ENCODE data around the gene RBM11.

- RRBS: no CpG with 5 or more reads among the region's 90 CpGs
Observed at GRCh38 chr21:6110845-6111361, 4410.5 kb upstream of the TPTE start.

DNA sequence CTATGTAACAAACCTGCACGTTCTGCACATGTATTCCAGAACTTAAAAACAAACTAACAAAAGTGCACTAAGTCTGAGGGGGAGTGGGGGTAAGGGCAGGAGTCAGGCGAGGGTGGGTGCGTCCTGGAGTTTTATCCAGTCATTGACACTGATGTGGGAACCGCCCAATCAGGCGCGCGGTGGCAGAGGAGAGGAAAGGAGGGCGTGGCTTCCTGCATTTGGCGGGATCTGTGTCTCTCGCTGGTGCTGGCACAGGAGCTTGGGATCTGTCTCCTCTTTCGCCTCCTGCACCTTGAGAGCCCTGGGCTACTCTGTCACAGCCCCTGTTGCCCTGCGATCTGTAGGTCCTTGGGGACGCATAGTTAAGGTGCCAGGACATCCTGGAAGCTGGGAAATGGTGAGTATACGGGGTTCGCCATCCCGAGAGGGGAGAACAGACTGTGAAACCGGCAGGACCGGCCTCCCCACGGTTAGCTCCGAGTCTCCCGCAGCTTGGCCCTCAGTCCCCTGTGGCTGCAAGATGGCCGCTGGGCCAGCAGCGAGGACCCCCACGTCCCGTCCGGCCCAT lies 4203.1 kb upstream of the TPTE start:
- RRBS: no CpG with 5 or more reads among the region's 26 CpGs

GRCh38 chr21:8990068-8991044 lies 1531.0 kb upstream of the TPTE start:
- RRBS: 85% methylated on average over 3 of the region's 21 CpGs

- RRBS: no CpG with 5 or more reads among the region's 44 CpGs
Observed at GRCh38 chr21:9839055-9839847, 682.1 kb upstream of the TPTE start.

GRCh38 chr21:10342338-10342796 lies 179.0 kb upstream of the TPTE start:
- RRBS: no CpG with 5 or more reads among the region's 37 CpGs

DNA sequence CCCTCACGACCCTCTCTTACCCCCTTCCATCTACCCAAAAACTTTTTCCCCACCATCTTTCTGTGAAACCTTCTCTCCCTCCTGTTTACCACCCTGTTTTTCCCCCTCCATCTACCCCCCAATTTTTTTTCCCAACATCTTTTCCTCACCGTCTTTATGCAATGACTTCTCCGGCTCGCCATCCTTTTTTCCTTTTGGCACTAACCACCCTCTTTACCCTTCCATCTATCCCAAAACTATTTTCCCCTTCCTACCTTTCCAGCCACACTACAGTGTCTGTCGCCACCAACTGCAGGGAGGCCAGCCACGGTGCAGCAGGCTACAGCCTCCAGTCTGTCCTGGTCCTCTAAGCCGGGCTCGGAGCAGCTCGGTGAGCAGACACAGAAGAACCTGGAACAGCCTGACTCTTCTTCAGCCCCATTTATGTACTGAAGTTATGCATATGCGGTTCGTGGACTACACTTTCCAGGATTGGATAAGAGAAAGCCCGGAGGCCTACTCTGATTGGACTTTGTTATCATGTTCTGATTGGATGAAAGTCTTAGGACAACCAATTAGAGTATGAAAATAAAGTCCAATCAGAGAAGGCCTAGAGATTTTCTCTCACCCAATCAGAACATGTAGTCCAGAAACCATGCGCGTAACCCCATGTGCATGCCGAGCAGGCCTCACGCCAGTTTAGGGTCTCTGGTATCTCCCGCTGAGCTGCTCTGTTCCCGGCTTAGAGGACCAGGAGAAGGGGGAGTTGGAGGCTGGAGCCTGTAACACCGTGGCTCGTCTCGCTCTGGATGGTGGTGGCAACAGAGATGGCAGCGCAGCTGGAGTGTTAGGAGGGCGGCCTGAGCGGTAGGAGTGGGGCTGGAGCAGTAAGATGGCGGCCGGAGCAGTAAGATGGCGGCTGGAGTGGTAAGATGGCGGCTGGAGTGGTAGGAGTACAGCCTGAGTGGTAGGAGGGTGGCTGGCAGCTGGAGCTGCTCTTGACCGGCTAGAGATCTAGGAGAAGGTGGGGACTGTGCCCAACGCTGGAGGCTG lies 108.2 kb upstream of the TPTE start:
- RRBS: 87% methylated on average over 2 of the region's 30 CpGs

- RRBS: 99% methylated on average over 5 of the region's 28 CpGs
Observed at GRCh38 chr21:14070345-14070816, 140.4 kb downstream of the LIPI start.

GRCh38 chr21:14215787-14216608 lies at the start of gene RBM11:
RBM11 (plus strand) TSS chr21:14216157.
- RRBS: under 1% methylated on average over 10 of the region's 54 CpGs

- RRBS: no CpG with 5 or more reads among the region's 1 CpG
Observed at GRCh38 chr21:14453346-14453702, 70.4 kb upstream of the HSPA13 start.

DNA sequence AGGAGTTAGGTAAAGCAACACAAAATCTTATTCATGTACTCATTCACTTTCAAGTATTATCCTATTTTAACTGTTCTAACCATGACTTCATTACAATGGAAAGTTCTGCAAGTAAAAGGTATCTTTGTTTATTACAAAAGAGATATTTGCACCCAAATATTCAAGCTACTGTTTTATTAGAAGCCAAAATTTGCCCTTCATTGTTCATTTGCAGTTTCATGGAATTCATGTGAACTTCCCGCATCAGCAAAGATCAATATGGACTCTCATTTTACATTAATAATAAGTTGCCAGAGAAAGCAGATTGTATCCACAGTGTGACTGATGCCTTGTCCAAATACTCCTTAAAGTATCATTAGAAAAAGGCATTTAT lies 60.0 kb downstream of the SAMSN1 start:
- RRBS: no CpG with 5 or more reads among the region's 1 CpG

DNA sequence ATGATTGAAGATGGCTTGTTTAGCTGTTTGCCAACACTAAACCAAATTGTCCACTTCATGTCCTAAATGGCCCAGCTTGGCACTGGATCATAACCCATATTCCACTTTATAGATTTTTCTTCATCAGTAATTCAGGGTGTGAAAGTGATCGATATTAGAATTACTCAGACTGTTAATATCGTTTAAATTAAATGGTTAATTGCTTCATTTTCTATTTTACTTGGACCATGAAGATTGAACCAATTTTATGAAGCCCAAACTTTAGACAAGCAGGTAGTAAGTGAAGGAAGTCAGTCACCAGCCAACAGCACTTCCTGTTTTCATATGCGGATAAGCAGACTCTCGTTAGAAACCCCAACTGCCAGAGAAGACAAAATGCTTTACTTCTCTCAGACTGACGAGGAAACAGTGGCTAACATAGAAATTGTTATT lies 129.5 kb upstream of the SAMSN1 start:
- RRBS: no CpG with 5 or more reads among the region's 5 CpGs

DNA sequence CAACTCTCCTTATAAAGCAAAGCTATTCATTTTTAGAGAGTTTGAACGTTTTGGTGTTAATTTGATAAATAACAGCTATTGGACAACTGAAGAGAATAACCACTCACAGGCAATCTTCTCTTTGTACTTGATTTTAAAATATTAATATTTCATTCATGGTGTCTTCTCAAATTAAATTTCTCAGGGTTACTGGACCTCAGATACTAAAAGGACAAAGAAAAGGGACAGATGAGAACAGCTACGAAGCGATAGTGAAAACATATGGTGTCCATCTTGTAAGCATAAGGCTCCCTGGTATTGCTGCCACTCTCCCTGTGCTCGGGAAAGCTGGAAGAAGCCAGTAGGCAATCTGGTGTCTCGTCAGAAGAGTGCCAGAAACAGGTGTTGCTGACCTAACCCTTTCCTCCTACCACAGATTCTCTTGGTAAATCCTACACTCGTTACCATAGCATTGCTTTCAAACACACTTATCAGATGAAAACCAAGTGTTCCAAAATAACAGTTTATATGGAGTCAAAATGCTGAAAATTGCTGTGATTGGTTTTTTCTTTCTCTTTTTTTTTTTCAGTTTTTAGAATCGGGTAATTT lies 146.4 kb downstream of the NRIP1 start:
- RRBS: no CpG with 5 or more reads among the region's 7 CpGs

GRCh38 chr21:14965706-14966854 lies 98.7 kb downstream of the NRIP1 start:
- RRBS: no CpG with 5 or more reads among the region's 9 CpGs

DNA sequence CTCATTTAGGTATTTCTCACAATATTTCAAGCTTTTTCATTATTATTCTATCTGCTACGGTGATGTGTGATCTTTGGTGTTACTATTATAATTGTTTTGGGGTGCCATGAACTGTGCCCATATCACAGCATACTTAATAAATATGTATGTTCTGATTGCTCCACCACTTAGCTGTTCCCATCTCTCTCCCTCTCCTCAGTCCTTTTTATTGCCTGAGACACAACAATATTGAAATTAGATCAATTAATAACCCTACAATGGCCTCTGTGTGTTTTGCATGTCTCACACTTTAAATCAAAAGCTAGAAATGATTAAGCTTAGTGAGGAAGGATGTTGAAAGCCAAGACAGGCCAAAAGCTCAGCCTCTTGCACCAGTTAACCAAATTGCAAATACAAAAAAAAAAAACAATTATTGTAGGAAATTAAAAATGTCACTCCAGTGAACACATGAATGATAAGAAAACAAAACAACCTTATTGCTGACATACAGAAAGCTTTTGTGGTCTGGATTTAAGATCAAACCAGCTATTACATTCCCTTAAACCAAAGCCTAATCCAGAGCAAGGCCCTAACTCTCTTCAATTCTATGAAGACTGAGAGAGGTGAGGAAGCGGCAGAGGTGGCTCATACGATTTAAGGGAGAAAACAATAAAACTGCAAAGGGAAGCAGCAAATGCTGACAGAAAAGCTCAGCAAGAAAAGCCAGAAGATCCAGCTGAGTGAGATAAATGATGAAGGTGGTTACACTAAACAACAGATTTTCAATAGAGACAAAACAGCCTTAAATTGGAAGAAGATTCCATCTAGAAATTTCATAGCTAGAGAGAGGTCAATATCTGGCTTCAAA lies 81.8 kb downstream of the NRIP1 start:
- RRBS: no CpG with 5 or more reads among the region's 3 CpGs

GRCh38 chr21:15005203-15006393 lies 59.2 kb downstream of the NRIP1 start:
- RRBS: no CpG with 5 or more reads among the region's 11 CpGs

DNA sequence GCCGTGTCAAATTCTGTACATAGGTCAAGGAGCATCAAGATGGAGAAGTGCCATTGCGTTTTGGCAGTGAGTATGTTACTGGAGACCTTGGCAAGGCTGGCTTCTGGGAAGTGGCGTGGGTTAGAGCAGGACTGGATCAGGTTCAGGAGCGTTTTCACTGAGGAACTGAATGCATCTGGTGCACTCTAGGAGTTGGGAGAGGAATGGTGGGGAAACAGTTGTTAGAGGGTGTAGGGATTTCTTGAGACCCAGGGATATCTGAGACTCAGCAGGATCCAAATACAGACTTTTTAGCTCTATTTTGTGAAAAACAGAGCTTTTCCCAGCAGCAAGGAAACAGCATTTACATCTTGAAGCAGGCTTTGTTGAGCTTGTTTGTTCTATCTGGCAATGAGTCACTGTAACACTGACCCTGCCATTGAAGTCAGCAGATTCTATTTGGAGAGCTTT lies 56.8 kb upstream of the NRIP1 start:
- RRBS: no CpG with 5 or more reads among the region's 4 CpGs

GRCh38 chr21:15138426-15139161 lies 73.8 kb upstream of the NRIP1 start:
- RRBS: no CpG with 5 or more reads among the region's 11 CpGs

DNA sequence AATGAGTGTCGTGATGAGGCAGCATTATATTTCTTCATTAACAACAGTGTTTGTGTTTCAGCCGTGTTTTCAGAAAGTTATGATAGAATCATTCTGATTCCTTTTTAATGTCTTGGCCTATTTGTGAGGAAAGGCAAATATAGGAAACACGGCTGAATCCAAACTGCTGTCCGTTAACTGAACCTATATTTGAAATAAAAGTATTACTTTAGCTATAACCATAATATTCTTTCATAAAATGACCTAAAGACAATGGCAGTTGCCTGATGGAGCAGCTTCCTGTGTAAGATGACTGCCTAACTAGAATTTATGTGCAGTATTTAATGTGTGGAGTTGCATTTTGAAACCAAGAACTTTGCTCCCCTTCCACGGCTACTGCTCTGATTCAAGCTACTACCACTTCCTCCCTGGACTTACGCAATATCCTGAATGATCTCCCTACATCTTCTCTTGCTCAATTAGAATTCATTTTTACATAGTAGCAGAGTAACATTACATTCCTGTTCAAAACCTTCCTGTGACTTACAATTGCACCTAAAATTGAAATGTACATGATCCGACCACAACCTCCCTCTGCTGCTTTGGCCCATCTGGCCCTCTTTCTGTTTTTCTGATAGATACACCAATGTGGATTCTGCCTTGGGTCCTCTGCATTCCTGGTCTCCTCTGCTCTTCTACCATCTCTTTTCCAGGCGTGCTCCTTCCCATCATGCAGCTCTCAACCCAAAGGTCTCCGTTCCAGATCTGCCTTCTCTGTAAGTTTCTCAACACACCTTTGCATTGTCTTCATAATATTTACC lies 47.6 kb upstream of the USP25 start:
- RRBS: no CpG with 5 or more reads among the region's 9 CpGs

GRCh38 chr21:15785489-15785903 lies 55.7 kb downstream of the USP25 start:
- RRBS: no CpG with 5 or more reads among the region's 2 CpGs

DNA sequence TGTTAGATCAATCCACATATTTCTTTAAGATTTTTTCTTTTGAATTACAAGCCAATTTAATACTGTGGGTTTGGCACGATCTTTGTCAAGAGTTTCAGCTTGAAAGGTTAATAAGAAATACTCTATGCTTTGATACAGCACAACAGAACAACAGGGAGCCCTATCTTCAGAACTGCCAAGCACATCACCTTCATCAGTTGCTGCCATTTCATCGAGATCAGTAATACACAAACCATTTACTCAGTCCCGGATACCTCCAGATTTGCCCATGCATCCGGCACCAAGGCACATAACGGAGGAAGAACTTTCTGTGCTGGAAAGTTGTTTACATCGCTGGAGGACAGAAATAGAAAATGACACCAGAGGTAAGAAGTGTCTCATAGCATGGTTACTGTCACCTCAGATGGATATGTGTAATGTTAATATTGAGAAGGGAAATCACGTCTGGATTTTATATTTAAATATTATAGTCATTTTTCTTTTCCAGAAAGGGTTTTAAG lies 97.1 kb downstream of the USP25 start:
- RRBS: no CpG with 5 or more reads among the region's 7 CpGs

Measured in mononuclear cell (primary cell).